ENCODE data around the genes APH1A, RPRD2 and ECM1.

- PRO-cap: no peak
Observed at GRCh38 chr1:147768855-147769585, 8.6 kb upstream of the GJA5 start.

DNA sequence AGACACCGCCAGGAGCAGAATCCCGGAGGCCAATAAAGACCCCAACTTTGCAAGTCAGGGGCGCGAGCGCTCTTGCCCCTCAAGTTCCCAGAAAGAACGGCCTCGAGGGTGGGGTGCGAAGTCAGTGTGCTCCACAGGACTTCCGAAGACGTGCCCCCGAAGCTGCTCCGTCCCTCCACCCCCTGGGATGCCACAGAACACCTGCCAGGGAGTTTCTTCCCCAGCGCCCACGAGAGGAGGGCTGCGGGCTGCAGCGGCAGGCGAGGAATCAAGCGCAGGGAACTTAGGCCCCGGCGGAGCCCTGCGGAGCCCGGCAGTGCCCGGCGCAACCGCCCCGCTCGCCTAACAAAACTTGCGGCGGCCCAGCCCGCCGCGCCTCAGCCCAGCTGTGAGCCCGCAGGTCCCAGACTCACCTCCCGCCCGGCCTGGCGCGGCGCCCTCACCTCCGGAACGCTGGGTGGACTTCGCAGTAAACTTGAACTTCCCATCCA is 729 bp downstream of the NBPF11 start:
- PRO-cap: no peak

- PRO-cap: no peak
Observed at GRCh38 chr1:148952741-148953326, 108.6 kb downstream of the PDE4DIP start.

DNA sequence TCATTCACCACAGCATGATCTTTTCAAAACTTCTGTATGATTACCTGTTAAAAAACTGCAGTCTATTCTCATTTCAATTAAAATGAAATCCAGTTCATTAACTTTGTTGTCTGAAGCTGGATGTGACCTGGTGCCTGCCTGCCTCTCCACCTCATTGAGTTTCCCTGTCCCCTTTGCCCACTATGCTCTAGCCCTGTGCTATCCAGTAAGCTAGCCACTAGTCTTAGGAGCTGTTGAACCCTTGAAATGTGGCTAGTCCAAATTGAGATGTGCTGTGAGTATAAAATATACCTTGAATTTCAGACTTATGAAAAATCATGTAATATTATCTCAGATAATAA is 114.1 kb downstream of the PDE4DIP start:
- PRO-cap: no peak

DNA sequence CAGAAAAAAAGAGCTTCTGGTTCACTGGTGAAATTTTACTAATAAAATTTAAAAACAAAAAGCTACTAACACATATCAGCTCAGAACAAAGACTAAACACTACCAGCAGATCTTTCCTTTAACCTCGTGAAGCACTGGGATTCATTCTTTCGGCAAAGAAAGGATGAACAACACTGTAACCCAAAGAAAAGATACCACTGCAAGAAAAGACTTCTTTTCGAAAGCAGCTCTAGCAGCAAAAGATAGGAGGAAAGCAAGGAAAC is 1.1 kb downstream of the NBPF9 start:
- PRO-cap: no peak

DNA sequence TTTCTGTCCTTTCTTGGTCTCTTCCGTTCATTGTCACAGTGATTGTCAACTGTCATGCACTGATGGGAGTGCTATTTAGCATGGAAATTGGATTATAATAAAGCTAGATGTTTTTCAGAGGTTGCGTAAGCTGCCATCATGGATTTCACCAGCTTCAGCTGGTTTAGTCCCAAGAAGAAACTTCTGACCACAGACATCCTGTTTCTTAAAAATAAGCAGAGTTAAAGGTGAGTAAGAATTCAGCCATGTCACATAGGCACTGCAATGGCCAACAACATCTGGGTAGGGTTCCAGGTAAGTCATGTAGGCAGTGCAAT is 47.8 kb downstream of the PPIAL4C start:
- PRO-cap: no peak

DNA sequence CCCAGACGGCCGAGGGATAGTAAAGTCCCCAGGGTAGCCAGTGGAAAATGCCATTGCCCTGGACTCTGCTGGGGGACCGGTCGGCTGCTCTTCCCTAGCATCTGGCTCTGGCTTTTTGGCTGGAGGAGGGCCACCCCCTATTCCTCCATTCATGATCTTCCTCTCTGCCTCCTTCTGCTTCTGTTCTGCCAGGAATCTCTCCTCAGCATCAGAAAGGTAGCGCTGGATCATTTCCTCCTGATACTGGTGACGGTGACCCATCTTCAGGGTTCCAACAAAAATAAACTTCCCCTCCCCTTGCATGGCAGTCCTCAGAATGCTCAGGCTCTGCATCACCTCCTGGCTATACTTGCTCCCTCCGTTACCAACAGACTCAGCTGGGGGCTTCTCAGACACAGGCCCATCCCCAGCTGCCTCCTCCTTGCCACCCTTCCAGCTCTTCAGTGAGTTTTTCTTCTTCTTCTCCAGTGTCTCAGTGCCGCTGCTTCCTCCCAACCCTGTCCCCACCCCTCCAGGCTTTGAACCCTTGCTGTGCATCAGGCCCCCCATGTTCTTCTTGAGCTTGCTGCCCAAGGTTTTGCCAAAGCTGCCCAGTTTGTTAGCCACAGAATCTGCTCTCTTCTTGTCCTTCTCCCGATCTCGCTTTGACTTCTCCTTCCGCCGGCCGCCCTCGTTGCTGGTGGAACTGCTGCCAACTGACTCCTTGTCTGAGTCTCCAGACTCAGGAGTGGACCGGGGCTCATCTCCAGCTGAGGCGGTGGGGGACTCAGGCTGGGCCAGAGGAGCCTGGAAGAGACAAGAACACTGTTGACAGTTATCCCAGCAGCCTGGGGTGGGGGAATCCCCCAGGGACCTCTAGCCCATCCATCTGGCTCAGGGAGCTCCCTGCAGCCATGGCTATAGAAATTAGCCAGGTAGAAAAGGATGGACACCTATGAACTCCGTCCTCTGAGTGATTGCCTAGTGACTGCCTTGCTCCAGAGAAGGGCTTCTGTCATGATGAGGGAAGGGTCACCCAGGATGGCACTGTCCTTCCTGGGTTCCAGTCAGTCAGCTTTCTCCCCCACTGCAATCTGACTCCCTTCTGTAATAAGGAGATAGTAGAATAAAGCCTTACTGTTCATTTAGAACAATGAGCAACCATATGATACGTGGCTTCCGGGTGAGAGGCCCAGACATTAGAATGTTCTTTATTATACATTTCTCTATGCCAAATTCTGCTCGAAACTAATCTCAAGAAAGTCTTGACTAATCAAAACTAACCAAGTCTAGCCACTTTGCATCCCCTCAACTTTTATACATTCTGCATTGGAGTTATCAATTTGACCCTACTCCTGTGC is 8.1 kb upstream of the MTMR11 start:
- PRO-cap: no peak

- PRO-cap: unidirectional peak, plus-strand start at chr1:150008960
Observed at GRCh38 chr1:150008627-150009260, 1.8 kb downstream of the OTUD7B start.

- PRO-cap: bidirectional peak, plus-strand start at chr1:150066979, minus-strand start at chr1:150066967
Observed at GRCh38 chr1:150066855-150067063, 817 bp upstream of the VPS45 start.

DNA sequence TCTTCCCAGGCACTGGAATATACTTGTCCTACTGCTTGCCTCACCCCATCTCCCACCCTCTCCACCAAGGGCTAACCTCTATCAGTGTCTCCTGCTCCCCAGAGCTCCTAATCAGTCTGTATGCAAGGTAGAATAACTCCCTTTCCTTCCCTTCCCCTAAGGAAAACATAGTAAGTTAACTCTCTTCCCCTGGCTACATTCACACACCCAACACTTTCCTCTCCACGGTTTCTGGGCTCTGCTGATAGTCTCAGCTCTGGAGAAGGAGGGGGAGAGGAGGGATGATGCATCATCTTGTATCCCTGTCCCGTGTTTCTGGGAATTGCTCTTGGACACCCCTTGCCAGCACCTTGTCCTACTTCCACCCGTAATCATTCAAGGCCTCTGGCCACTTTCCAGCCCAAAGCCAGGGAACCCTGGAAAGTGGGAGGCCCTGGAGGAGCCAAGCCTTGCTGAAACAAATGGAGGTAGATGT is 4.3 kb downstream of the PLEKHO1 start:
- PRO-cap: no peak

DNA sequence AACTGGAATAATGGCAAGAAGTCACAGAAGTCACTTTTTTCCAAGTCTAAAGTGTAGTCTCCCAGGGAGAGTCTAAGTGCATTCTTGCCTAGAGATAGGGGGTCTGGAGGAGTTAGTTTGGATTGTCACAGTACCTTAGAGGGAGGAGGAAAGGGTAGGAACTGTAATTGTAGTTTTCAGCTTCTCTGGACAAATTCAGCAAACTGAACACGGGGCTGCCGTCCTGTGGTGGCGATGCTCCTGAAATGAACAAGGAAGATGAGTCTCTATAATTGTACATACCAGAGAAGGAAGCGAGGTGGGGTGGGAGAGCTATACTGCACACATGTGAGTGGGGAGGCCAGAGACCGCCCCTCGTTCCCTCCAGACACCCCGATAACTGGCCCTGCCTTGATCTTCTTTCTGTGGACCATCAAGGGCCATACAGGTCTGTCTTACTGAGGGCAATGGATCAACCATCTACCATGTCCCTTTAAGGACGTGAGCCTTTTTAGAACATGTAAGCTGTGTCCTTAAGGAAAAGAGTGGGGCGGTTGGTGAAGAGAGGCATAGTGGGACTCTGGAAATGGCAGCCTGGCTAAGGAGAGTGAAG is 5.6 kb downstream of the PLEKHO1 start:
- PRO-cap: no peak

GRCh38 chr1:150218574-150219060 is 17.3 kb downstream of the ANP32E start:
- PRO-cap: no peak

- PRO-cap: no peak
Observed at GRCh38 chr1:150267831-150268188, 1.0 kb downstream of the APH1A start.

DNA sequence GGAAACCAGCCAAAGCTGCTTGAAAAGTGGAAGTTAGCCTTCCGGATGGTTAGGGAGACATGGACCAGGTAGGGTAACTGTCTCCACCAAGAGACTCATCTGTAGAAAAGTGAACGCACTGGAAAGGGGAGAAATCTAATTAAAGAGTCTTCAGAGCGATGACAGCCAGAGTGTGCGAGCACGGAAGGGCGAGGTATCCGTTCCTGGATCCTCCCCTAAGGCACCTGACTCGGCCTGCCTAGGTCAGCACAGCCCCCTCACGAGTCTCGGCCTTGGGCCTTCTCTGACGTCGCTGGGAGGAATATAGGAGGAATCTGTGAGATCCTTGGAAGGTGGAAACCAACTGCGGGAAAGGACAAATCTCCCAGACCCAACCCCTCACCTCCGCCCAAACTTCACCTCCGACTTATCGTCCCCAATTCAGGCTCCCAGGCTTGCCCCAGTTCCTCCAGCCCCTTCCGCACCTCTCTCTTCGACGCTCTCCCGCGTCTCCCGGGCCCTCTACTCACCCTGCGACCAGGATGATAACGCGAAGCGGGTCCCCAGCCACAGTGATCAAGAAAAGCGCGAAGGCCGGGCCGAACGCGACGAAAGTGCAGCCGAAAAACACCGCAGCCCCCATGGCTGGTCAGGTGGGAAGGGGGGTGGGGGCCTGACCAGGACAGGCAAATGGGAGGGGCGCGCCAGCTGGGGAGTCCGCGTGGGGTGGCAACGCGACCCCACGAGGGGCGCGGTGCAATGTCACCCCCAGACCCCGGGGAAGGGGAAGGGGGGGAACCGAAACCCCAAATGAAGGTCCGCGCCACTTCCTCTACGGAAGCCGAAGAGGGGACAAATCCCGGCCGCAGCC is at the start of gene APH1A:
Gene APH1A, minus strand, starts transcription at position 828 of the 850 bp plus-strand sequence.
- PRO-cap: bidirectional peak, plus-strand start at position 269 of the sequence, minus-strand start at position 222 of the sequence; bidirectional peak, plus-strand start outside the sequence, minus-strand start at position 762 of the sequence

DNA sequence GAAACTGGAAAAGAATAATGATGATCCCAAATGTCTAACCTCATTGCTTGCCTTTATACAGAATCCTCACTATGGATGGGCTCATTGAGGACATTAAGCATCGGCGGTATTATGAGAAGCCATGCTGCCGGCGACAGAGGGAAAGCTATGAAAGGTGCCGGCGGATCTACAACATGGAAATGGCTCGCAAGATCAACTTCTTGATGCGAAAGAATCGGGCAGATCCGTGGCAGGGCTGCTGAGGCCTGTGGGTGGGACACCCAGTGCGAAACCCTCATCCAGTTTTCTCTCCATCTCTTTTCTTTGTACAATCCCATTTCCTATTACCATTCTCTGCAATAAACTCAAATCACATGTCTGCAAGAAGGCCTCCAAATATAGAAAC is 13.4 kb upstream of the PRPF3 start:
- PRO-cap: no peak

DNA sequence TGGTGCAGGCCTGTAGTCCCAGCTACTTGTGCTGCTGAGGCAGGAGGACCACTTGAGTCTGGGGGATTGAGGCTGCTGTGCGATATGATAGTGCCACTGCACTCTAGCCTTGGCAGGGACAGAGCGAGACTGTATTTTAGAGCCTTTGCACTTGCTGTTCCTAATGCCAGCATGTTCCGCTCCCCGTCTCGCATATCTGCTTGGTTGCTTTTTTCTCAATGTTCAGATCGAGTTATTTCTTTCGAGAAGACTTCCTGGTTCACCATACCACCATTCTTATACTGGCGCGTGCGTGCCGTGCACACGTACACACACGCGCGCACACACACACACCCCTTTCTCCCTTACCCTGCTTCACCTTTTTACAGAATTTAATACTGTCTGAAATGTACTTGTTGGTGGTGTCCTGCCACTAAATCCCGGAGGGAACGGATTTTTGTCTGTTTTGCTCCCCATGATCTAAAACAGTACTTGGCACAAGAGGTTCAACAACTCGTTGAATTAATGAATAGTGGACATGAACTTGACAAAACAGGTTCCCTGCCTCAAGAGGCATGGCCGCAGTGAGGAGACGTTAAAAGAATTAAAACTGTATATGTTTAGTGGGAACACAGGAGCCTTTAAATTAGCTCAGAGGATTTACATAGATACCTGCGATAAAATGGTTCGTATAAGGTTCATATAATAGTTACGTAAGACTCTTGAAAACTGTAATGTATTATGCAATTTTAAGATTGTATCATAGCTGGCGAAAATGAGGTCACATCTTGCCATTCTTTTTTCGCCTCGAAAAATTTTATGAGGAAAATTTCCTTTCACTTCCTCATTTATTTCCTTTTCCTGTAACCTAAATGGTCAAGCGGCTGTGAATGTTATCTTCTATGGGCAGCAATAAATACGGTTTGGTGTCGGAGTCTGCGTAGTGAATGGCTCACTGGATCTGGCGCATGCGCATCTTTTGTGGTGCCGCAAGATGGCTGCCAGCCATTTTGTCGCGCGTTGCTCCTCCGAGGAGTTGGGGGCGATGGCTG is 897 bp upstream of the RPRD2 start:
- PRO-cap: unidirectional peak, plus-strand start at position 106 of the sequence; bidirectional peak, plus-strand start at position 273 of the sequence, minus-strand start at position 190 of the sequence; bidirectional peak, plus-strand start at position 954 of the sequence, minus-strand start at position 928 of the sequence

GRCh38 chr1:150363766-150364269 is at the start of gene RPRD2:
TSS of gene RPRD2 (plus strand) at chr1:150364147.
- PRO-cap: bidirectional peak, plus-strand start at chr1:150364170, minus-strand start at chr1:150364085

DNA sequence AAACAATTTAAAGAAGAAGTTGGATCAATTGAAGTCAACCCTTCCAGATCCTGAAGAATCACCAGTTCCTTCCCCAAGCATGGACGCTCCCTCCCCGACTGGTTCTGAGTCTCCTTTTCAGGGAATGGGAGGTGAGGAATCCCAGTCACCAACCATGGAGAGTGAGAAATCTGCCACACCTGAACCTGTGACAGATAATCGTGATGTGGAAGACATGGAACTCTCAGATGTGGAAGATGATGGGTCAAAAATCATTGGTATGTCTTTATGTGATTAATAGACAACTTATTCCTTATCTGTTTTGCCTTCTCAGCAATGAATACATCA is 29.9 kb upstream of the TARS2 start:
- PRO-cap: no peak

- PRO-cap: no peak
Observed at GRCh38 chr1:150487774-150488143, 540 bp downstream of the TARS2 start.

DNA sequence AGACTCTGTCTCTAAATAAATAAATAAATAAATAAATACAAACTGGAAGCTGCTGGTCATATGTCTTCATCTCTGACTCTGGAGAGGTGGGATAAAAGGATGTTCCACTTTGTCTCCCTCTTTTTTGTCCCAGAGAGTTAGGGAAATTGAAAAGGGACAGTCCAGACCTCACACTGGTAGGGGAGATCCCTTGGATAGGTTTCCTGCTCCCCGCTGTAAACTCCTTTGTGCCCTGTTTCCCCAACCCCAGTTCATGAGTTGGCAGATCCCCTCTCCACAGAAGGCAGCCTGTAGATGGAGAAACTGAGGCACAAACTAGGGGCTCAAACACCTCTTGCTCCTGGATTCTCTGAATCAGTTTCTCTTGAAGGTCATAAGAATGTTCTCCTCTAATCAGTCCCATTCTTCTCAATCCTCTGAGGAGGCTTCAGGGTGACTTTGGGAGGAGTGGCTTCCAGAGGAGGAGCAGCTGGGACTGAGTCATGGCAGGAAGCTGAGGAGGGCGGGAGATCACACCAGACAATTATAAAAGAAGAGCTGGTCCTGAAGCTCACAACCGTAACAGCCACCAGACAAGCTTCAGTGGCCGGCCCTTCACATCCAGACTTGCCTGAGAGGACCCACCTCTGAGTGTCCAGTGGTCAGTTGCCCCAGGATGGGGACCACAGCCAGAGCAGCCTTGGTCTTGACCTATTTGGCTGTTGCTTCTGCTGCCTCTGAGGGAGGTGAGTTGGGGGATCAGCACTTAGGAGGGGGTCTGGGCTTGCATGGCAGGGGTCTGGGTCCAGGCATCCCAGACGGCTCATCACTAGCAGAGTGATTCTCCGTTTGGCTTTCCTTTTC is at the start of gene ECM1:
Gene ECM1, plus strand, starts transcription at position 555 of the 843 bp plus-strand sequence.
- PRO-cap: bidirectional peak, plus-strand start at position 555 of the sequence, minus-strand start at position 410 of the sequence